Retinal pigment epithelial cell (primary cell): Measurements from ENCODE around the genes ANKRD35, LIX1L and NBPF10.

DNA sequence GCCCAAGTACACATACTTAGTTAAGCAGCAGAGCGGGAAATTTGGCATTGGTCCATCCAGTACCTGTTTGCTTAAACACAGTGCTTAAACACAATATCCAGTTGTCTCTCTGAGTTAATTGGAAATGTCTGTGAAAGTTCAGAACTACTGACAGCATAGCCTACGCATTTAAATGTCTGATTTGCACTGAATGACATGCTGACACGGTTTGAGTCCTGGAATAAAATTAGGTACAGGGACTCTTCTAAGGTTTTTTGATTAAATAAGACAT is 337.4 kb downstream of the SRGAP2C start:
- RRBS, result no CpG with 5 or more reads among the region's 3 CpGs

GRCh38 chr1:143974506-143974705 is 2.6 kb upstream of the FAM72C start:
- RRBS, result no CpG with 5 or more reads among the region's 13 CpGs

GRCh38 chr1:145094516-145095207 is 466 bp downstream of the SRGAP2B start:
- RRBS, result no CpG with 5 or more reads among the region's 54 CpGs

- RRBS, result no CpG with 5 or more reads among the region's 21 CpGs
Observed at GRCh38 chr1:145476046-145476389, 50.6 kb upstream of the NBPF20 start.

GRCh38 chr1:145871865-145873278 is 13.3 kb downstream of the ANKRD35 start:
- RRBS, result 2% methylated on average over 8 of the region's 53 CpGs

- RRBS, result 3% methylated on average over 12 of the region's 47 CpGs
Observed at GRCh38 chr1:145885617-145886468, at the start of gene ANKRD35. TSS of gene ANKRD35 (minus strand) at chr1:145885866.

GRCh38 chr1:145942453-145943165 is 15.2 kb downstream of the LIX1L start:
- RRBS, result no CpG with 5 or more reads among the region's 9 CpGs

DNA sequence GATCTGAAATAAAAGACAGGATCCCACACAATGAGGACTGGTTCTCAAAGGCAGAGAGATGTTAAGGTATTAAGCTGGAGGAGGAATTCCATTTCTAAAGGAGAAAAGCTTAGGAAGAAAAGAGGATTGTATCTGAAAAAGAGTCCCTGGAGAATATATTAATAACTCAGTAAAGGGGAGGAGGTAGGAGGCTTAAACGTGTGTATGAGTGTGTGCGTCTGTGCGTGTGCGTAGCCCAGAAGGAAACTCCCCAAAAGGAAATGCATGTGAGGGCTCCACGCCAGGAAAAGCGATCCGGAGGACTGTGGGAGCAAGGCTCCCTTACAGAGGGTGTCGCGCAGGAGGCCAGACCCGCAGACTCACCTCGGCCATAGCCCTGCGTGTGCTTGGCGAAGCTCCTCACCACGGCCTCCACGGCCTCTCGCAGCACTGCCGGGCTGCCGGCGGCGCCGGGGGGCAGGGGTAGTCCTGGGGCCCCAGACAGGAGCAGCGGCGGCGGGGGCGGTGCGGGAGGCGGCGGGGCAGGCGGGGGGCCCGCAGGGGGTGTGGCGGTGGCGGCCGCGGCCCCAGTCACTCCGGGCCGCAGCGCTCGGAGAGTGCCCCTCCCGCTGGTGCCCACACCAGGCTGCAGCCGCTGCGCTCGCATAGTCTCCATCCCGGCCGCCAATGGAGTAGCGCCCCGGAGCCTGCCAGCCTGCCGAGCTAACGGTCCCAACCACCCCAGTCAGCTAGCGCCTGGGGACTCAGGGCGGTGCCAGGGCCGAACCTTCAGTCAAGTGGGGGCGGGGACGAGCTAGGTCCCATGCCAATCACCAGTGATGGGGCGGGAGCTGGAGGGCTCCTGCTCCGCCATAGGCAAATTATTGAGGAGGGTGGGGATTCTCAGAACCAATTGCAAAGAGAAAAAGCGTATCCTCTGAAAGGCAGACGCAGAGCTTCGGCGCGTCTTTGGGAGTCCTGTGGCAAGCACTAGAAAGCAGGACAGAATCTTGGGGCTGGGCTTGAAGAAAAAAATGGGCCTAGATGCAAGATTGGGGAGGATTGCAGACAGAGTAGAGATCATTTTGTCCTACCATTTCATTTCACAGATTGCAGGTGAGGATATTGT is at the start of gene LIX1L:
TSS of gene LIX1L (minus strand) at position 745 of the 1,108 bp plus-strand sequence.
- RRBS, result 1% methylated on average over 9 of the region's 60 CpGs

DNA sequence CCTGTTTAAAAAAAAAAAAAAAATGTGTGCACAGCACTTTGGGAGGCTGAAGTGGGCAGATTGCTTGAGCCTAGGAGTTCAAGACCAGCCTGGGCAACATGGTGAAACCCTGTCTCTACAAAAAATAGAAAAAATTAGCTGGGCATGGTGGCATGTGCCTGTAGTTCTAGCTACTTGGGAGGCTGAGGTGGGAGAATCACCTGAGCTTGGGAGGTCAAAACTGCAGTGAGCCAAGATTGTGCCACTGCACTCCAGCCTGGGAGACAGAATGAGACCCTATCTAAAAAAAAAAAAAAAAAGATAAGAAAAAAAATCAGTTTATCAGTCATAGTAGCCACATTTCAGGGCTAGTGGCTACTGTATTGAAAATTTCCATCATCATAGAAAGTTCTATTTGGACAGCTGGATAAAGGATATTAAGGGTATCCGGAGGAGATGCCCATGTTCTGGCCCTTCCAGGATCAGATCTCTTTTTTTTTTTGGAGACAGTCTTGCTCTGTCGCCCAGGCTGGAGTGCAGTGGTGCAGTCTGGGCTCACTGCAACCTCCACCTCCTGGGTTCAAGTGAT is 6.6 kb downstream of the TXNIP start:
- RRBS, result no CpG with 5 or more reads among the region's 2 CpGs

DNA sequence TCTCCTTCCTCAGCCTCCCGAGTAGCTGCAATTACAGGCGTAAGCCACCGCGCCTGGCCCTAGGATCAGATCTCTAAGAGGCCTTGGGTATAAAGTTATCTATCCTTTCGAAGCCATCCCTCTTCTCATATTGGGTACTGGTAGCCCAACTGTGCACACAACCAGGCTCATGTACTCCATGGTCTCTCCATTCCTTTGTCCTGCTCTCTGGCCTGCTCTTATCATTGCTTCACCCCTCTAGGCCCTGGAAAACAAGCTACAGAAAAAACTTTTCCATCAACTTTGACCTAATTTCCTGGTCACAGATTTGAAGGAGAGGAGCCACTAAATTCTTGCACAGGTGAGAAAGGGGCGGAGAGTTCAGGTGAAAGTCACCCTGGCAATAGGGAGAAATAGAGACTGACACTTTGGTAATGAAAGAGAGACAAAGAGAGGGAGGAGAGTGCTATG is 6.1 kb downstream of the TXNIP start:
- RRBS, result no CpG with 5 or more reads among the region's 6 CpGs

- RRBS, result no CpG with 5 or more reads among the region's 9 CpGs
Observed at GRCh38 chr1:146009956-146010749, 11.4 kb downstream of the HJV start.

DNA sequence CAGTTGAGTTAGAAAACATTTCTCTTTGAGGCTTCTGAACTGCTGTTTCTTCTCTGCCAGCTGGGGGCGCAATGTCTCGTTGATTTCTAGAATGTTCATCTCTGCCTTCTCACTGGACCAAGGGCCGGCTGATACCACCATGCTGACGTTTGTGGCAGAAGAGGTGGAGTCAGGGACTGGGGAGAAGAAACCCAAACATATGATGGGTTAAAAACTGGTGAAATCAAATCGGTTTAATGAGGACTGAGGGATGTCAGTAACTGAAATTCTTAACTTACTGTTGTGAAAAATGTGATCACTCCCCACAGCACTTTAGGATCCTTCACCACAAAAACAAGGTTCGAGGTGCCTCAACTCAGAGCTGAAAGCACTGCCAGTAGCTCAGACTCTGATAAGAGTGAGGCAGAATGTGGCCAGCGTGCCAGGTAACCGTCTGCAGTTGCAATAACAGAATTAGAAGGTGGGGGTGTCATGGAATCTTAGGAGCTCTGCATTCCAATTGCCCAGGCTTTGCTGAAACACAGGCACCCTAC is at the start of gene NBPF10:
TSS of gene NBPF10 (minus strand) at position 176 of the 533 bp plus-strand sequence.
- RRBS, result no CpG with 5 or more reads among the region's 8 CpGs

DNA sequence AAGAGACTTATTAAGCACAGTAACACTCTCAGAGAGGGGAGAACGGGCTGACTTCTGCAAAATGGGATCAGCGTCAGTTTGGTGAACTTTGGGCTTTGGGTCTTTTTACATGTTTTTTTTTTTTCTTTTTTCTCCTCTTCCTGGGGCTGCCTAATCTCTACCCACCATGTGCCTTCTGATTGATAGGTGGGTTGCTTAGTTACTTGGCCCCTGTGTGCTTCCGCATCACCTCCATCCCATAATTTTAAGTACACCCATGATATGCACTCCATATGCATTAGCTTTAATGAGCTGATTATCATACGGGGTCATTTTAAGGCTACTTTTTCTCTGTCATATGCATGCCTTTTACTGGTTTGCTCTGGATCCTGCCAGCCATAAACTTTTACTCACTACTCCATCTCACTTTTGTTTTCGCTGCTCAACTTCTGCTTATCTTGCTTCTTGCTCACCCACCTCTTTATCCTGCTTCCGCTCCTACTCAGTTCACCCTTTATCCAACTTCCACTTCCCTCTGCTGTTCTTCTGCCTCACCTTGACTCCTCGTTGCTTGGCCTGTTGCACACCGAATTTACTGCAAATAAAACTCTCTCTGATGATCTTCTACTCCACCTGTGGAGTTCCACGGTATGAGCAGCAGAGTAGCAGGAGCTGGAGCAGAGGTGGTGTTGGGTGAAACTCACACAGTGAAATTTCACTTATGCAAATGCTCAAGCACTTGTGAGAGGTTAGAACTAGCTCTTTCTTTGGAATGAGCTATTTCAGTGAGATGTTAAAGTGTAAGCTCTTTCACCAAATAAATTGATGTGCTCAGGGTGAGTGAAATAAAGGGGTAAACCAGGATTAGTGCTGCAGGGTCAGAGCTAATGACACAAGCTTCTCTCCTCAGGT is 3.5 kb upstream of the NBPF12 start:
- RRBS, result no CpG with 5 or more reads among the region's 9 CpGs

DNA sequence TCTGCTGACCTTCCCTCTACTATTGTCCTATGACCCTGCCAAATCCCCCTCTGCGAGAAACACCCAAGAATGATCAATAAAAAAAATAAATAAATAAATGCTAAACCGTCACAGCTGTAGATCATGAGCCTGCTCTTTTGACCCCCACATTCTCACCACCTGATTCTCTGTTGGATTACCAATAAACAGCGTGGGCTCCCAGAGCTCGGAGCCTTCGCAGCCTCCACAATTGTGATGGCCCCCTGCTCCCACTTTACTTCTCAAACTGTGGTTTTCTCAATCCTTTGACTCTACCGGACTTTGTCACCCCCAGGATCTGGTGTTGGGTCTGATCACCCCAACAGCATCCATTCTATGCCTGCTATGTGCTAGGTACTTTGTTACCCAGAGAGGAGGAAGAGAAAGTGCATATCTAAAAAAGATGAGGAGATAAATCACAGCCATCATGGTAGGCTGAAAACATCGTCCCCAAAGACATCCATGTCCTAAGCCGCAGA is 8.4 kb upstream of the CHD1L start:
- RRBS, result no CpG with 5 or more reads among the region's 8 CpGs

DNA sequence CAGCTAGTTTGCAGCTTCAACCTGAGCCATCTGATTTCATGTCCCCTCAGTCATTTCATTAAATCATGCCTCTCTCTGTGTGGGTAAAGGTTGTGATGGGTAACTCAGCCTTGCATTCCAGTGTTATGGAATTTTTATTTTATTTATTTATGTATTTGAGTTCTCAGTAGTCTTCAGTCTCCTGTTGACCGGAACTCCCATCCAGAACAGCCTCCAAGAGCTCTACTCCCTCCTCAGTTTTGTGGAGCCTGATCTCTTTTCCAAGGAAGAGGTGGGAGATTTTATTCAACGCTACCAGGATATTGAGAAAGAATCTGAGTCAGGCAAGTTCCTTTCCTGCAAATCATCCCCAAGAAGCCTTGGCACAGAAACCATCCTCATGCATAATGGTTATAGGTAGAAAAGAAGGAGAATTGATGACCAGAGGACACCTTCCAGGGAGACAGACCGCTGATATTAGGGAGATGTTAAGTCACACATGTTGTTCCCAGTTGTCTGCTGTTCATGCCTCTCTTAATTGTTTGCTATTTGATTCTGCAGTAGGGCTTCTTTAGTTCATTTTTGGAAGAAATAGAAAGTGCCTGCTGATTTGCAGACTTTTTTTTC is 21.9 kb downstream of the CHD1L start:
- RRBS, result no CpG with 5 or more reads among the region's 3 CpGs

- RRBS, result no CpG with 5 or more reads among the region's 31 CpGs
Observed at GRCh38 chr1:148458178-148458916, 24.8 kb downstream of the PPIAL4G start.

GRCh38 chr1:149607698-149608398 is 24.2 kb downstream of the PPIAL4C start:
- RRBS, result no CpG with 5 or more reads among the region's 66 CpGs

- RRBS, result no CpG with 5 or more reads among the region's 10 CpGs
Observed at GRCh38 chr1:149692742-149692963, 89.8 kb upstream of the FCGR1A start.

DNA sequence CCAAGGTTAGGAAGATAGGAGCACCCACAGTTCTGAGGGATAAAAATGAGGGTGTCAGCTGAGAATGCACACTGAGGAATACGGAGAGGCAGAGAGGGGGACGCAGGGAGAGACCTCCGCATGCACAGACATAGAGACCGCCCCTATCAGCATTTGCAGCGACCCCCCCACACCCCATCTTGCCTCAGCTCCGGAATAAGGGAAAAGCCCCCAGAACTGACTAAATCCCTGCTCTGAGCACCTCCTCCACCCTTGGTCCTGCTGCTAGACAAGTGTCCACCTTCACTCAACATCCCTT is 846 bp downstream of the SV2A start:
- RRBS, result no CpG with 5 or more reads among the region's 6 CpGs

DNA sequence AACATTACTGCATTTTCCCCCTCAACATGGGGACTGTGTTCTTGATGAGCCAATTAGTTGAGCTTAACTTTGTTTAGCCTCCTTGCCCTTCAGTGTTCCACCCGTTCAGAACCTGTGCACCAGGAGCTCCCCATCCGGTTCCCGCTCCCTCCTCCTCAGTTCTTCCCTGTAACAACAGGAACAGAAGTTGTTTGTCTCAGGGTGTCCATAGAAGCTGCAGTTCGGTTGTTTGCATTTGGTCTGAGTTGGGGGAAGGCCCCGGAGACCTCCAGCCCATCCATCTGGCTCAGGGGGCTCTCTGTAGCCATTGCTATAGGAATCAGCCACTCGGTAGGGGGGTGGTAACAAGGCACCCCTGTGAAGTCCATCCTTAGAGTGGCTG is 7.1 kb upstream of the MTMR11 start:
- RRBS, result no CpG with 5 or more reads among the region's 6 CpGs